ENCODE measurements around a stretch of chr12.

- RRBS, result no CpG with 5 or more reads among the region's 6 CpGs
These were observed 5.4 kb downstream of the RILPL2 start for GRCh38 chr12:123431150-123431504.

DNA sequence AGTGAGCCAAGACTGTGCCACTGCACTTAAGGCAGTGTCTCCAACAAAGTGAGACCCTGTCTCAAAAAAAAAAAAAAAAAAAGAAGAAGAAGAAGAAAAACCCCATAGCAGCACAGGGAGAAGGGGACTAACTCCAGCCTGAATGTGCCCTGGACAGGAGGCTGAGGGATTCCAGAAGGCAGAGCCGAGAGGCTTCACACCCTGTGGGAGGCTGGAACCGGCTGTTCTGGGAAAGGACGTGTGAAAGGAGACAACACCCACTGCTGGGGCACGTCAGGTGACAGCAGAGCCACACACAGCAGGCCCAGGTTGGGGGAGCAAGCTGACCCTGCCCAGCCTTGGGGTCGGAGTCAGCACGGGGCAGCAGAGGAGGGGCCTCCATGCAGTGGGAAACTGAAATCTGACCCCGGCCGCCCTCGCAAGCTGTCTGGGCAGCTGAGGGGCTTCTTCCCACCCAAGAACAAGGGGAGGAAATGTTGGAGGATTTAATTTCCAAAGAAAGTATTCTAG is 30.5 kb downstream of the SNRNP35 start:
- RRBS, result no CpG with 5 or more reads among the region's 9 CpGs

GRCh38 chr12:123531018-123531674 is 2.4 kb downstream of the RILPL1 start:
- RRBS, result no CpG with 5 or more reads among the region's 8 CpGs

DNA sequence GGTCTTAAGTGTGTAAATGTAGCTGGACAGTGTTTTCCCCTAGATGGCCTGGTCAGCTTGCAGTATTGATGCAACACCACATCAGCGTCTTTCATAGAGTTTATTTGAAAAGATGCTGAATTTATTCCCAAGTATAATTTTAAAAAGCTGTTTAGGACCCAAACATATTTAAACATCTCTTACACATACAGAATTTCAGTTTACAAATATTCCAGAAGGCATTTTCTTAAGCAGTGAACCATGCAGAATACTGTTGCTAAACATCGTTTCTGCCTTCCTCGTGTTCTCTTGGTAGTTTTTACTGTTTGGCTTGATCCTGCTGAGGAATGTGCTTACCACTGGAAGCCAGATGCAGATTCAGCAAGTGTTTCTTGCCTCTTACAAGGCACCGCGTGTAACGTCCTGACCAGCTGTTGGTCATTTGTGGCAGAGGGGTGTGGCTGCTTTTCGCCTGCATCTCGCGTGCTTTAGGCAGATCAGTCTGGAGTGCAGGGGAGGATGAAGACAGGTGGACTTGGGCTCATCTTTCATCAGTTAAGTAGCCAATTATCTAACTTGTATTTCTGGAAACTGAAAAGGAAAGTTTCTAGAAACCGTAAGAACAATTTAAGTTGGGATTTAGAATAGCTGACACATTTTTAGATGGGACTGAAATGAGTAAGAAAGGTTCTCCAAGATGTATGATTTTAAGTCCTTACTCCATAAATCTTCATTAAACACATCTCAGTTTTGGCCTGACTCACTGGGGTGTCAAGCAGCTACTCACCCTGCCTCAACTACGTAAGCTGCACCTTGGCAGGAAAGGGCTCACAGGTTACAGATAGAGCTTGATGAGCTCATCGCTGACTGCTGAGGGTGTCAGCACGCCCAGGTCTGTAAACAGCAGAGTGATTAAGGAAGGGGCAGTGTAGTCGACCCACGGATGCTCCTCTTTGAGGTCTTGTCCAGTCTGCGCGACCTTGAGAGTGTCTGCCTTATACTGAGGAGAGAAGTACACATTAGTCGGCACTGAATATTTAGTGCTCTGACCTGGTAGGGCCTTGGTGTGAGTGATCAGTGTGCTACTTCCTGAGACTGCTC is 12.2 kb downstream of the EIF2B1 start:
- RRBS, result no CpG with 5 or more reads among the region's 18 CpGs

GRCh38 chr12:123938678-123939138 is 33.9 kb downstream of the CCDC92 start:
- RRBS, result no CpG with 5 or more reads among the region's 5 CpGs

- RRBS, result no CpG with 5 or more reads among the region's 4 CpGs
These were observed 53.7 kb downstream of the ZNF664 start for GRCh38 chr12:124026778-124027099.

DNA sequence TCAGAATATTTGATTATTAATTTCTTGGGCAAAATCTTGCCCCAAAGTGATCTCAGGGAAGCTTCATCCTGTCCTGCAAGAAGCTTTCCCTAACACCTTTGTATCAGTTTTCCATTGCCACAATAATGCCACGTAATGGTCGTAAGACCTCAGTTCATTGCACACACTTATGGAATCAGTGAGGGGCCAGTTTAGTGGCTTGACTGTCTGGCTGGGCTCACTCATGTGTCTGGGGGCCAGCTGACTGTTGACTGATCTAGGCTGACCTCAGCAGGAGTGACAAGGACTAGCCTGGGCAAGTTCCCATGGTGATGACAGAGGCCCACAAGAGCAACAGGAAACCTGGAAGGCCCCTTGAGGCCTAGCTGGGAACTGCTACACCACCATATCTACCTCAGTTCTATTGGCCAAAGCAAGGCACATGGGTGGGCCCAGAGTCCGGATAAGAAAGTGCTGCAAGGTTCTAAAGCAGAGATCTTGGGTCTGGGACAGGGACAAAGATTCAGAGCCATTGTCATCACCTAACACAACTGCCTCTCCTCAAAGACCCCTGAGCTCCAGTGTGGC is 21.3 kb upstream of the RFLNA start:
- RRBS, result no CpG with 5 or more reads among the region's 3 CpGs

DNA sequence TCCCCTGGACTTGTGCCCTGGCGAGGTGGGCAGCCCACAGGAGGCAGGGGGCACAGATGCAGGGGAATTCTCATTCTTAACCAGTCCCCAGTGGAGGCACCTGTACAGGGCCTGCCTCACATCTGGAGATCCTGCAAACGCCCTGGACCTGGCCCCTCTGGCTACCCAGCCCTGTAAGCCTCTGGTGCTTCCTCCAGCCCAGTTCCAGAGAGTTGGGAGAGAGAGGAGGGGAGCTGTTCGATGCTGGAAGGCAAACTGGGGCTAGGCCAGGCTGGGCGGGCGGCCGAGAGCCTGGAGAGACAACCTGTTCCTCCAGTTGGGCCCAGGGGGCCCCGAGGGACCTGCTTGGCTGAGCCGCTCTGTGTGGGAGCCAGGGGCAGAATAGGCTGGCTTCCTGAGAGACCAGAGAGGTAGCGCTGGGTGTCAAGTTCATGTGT is 64.6 kb downstream of the RFLNA start:
- RRBS, result no CpG with 5 or more reads among the region's 9 CpGs

- RRBS, result no CpG with 5 or more reads among the region's 27 CpGs
These were observed 71.0 kb downstream of the RFLNA start for GRCh38 chr12:124365655-124366544.

DNA sequence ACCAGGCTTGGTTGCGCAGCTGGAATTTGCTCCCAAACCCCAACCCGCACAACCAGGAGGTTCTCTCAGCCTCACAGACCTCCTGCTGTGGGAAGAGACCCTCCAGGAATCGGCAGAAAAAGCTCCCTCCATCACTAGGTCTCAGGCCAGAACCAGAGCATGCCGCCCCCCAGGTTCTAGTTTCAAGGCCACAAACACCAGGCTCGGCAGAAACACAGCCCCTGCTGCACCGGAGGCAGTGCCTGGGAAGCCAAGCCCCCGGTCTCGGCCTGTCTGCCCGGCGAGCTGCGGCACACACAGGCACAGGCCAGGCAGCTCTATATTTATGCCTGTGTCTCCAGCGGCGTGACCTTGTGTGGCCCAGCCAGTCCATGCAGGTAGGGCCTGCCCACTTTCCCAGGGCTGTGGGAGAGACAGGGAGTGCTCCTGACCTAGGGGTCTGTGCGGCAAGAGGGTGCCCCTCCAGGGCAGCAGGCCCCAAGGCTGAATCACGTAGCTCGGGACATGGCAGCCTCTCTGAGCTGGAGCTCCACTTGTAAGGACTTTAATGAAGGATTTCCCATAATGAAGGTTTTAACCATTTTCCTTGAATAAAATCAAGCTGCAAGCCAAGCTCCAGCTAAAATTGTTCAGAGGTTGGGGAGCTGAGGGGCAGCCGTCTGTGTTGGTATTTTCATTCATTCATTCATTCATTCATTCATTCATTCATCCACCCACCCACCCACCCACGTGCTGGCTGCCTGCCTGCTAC is 91.8 kb downstream of the RFLNA start:
- RRBS, result no CpG with 5 or more reads among the region's 18 CpGs

DNA sequence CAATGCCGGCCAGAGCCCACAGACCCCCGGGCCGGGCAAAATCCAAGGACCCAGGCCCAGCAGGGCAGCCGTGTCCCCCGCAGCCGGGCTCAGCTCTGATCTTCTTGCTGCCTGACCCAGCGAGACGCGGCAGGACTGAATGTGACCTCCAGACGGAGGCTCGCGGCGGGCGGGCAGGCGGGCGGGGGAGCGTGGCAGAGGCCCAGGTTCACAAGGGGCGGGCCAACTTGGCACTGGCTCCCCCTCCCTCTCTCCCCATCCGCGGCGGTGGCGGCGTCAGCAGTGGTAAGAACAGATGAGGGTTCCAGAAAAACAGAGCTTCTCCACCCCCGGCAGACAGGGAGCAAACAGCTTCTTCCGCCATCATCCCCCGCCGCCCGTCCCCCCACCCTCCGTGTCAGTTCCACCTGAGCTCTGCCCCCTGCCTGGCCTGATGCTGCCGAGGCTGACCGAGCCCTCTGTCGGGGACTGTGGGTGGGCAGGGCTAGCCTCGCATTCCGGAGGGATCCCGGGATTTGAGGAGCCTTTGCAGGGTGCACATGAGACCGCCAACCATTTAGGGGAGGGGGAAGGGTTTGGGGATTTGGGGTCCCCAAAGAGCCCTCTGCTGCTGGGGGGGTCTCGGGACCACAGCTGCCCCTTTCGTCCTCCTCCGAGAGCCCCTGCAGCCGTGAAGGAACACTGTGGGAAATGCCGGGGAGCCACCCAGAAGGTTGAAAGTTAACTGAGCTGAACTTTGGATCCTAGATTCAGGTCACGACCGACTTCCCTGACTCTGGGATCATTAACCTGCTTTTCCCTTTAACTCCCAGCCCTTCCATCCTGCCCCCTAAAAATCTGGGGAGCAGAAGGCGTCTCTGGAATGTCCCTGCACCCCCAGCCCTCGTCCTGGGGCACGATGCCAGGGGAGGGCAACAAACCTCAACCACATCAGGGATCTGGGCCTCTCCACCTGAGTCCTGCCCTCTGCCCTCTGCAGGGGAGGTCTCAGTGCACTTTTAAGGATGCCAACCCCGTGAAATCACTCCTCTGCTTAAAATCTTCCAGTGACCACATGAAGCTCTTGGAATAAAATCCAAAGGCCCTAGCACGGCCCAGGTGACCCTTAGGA is 94.6 kb downstream of the RFLNA start:
- RRBS, result 1% methylated on average over 5 of the region's 48 CpGs

DNA sequence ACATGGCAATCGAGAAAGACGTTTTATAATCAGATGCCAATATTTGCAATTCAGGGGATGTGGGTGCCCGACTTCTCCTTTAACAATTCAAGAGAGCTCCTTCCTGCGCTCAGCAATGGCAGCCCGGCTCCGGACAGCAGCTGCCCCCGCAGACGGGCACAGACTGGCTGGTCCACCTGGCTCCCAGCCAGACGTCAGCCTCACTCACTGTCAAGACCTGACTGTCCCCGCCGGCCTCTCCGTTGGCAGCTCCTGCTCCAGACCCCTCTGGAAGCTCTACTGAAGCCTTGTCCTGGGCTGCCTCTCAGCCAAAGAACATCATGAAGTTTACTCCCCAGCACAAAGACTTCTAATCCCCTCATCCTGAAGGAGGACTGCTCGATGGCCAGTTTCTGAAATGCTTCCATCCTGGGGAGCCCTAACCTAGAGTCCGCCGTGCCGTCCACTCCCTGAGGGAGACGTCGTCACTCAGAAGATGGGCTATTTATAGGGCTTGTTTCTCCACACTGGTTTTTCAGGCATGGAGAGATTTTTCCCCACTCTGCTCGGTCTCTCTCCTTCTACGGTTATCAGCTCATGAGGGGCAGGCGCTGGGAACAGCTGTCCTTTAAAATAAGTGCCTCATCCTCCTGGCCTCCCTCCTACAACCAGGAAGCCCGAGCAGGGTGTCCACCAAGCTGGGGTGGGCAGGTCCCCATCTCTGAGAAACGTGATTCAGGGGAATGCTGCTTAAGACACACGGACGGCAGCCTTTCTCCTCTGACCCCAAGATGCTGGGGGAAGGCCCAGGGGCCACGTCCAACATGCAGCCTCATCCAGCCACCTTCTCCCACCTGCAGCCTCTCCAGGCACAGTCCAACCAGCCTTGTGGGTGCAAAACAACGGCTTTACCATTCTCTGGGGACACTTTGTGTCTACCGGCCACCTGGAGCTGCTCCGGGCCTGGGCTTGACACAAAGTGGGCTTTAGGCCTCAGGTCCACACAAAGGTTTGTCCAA is 126.4 kb downstream of the RFLNA start:
- RRBS, result 8% methylated on average over 5 of the region's 29 CpGs

DNA sequence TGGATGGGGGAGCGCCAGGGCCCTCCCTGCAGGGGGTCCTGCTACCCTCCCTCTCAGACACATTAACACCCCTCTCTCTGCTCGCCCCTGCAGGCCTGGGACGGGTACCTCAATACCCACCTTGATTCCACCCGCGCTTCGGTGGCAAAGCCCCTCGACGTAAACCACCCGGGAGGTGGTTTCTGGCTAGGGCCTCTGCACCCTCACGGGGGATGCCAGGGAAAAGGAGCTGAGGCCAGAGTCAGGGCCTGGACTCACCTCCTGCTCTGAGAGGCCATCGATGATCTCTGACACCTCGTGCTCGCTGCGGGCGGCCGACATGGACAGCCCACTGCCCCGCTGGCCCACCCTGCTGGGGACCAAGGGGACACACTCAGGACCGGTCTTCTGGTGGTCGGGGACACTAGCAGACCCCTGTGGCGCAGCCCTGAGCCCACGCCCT is 134.5 kb downstream of the RFLNA start:
- RRBS, result 95% methylated on average over 2 of the region's 21 CpGs

GRCh38 chr12:124432912-124433629 is 134.3 kb downstream of the NCOR2 start:
- RRBS, result no CpG with 5 or more reads among the region's 23 CpGs

DNA sequence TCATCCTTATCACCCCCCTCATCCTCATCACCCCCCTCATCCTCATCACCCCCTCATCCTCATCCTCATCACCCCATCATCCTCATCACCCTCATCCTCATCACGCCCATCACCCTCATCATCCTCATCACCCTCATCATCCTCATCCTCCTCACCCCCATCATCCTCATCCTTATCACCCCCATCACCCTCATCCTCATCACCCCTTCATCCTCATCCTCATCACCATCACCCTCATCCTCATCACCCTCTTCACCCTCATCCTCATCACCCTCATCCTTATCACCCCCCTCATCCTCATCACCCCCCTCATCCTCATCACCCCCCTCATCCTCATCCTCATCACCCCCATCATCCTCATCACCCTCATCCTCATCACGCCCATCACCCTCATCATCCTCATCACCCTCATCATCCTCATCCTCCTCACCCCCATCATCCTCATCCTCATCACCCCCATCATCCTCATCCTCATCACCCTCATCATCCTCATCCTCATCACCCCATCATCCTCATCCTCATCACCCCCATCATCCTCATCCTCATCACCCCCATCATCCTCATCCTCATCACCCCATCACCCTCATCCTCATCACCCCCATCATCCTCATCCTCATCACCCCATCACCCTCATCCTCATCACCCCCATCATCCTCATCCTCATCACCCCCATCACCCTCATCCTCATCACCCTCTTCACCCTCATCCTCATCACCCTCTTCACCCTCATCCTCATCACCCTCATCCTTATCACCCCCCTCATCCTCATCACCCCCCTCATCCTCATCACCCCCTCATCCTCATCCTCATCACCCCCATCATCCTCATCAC is 99.3 kb downstream of the NCOR2 start:
- RRBS, result no CpG with 5 or more reads among the region's 2 CpGs

DNA sequence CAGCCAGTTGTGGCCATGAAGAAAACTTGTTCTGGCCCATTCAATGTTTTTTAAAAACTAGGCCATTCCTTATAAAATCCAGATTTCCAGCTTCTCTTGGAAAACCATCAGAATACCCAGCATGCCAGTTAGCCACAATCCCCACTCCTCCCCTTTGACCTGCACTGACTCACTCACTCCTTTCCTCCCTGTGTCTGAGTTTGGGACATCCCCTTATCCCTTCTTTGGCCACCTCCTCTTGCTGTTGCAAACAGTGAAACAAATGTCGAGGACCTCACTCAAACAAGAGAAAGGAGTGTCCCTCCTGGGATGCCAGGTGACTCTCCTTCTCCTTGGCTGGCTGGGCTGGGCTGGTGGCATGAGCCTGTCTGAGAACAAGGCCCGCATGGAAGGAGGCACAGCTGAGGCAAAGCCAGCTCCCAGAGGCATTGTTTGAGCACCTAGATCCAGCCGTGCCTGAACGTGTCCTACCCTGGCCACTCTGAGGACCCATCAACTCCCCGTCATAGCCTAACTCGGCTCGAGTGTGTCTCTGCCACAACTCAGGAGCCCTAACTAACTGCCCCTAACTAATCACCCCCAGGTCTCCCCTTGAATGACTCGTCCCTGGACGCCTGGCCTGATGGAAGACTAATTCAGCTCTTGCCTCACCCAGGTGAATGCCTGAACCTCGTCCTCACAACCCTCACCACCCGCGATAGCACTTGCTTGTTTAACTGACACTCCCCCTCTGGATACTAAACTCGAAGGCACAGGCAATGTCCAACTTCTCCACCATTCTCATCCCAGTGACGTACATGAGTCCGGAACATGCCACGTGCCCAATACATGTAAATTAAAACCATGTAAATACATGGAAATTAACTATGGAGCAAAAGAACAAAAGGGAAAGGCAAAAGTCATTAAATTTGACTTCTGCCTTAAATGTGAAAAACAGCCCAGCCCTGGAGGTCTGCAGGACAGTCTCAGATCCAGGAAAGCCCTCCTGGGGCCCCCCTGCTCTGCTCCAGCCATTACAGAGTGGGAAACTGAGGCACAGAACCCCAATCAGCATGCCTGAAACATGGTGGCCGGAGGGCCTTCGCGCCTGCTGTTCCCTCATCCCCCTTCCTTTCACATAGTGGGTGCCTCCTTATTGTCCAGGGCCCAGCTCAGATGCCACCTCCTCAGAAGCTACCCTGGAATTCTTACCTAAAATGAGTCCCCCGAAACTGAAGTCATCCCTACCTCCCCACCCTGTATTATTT is 42.8 kb downstream of the NCOR2 start:
- RRBS, result no CpG with 5 or more reads among the region's 20 CpGs

GRCh38 chr12:124543811-124544911 is 23.3 kb downstream of the NCOR2 start:
- RRBS, result 21% methylated on average over 3 of the region's 33 CpGs

DNA sequence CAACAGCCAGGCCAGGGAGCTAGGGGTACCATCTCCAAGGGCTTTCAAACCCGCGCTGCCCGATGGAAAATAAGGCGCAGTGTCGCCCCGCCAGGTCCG is 715 bp downstream of the NCOR2 start:
- RRBS, result no CpG with 5 or more reads among the region's 7 CpGs

GRCh38 chr12:124676197-124676902 is 108.9 kb upstream of the NCOR2 start:
- RRBS, result over 99% methylated on average over 5 of the region's 38 CpGs

DNA sequence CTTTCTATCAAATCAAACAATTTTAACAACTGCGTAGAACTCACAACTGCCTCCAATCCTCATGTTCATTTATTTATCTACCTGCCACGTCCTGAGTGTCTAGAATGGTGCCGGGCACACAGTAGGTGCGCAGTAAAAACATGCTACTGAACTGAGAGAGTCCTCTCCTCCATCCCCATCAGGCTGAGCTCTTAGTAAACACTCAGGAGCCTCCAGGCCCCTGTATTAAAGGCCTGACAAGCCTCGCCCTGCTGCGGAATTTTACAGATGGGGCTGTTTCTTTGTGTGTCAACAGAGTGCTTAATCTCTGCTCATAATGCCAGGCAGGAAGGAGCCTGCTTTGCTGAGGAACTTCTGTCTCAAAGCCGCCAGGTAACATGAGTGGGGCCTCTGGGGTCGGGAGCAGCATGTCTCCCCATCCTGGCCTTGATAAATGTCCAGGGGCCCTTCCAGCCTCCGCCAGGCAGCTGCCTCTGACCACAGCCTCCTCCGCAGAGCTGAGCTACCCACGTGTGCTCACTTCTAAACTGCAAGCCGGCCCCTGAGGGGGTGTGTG is 115.8 kb upstream of the NCOR2 start:
- RRBS, result no CpG with 5 or more reads among the region's 12 CpGs